RPMI7951 (cell line): ENCODE data around the gene TMEM254.

DNA sequence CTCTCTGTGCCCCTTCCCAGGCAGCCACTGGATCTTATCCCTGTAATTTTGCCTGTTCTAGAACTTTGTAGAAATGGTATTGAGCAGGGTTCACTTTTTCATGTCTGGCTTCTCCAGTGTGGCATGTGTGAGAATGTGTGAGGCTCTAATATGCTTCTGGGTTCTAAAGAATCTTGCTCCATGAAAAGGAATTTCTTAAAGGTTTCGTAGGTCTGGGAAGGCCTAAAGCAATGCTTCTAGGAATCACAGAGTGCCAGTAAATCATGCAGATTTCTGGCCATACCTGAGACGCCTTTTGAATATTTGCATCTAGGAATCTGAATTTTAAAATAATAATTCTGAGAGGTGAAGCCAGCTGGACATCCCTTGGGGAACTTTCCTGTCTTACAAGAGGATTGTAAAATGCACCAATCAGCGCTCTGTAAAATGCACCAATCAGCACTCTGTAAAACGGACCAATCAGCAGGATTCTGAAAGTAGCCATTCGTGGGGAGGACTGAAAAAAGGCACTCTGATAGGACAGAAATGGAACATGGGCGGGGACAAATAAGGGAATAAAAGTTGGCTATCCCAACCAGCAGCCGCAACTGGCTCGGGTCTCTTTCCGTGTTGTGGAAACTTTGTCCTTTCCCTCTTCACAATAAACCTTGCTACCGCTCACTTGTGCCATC, 9.8 kb downstream of the PPIF start:
- RAMPAGE, long total RNA = no peak

DNA sequence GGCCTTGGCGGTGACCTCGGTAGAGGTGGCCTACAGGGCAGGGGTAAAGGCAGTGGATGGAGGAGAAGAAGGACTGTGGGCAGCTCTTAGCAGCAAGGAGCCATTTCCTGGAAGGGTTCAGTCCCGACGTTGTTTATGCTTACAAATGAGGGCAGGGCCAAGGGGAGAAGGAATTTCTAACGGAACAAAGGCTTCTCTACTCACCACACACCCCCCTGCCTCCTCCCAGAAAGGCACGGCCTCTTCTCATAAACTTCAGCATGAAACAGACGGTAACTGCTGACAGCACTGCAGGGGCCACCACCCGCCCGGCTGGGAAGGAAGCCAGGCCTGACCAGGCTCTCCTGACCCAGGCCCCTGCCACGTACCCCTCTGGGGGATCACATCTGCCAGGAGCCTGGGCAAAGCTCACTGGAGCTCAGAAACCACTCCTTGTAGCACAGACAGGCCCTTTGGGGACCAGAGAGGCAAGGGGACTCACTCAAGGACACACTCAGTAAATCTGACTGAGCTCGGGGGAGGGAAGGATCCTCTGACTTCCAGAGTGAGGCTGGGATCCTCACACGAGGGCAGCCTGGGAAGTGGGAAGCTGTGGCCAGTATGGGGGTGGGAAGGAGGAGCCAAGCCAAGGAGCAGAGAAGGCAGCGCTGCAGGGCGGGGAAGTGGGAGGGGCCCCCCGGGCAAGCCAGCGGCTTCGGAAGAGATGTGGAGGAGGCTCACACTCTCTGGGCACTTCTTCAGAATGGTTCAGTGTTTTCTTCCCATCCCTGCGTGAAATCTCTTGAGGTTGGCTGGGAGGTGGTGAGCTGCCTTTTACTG, 46.1 kb downstream of the ZCCHC24 start:
- RAMPAGE, long total RNA = no peak

- RAMPAGE, long total RNA = no peak
These were observed 43.9 kb downstream of the ZCCHC24 start for GRCh38 chr10:79401486-79401985.

- RAMPAGE, long total RNA = no peak
These were observed 6.8 kb upstream of the ZCCHC24 start for GRCh38 chr10:79452187-79452713.

DNA sequence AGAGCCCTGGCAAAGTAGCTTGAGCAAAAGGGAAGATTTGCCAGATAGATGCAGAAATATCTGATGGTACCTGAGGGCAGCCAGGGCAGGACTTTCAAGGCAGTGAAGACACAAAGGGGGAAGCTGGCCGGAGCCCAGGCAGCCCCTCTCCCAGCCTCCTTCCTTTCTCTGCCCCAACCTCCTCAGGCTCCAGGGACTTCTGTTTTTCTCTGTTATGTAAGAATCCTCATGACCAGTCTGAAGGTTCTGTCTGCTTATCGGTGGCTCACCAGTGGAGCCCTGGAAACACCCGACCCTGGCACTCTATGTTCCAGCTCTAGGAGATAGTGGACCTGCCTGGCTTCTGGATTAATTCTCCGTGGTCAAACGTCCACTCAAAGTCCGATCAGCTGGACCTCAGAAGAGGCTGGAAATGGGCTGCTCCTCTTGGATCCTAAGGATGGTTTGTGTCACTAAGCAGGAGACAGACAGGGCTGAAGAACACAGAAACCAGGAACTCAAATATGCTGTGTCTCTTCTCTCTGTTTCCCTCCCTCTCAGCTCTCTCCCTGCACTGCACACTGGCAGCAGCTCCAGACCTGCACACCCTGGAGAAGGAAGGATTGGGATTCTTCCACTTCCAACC, 22.3 kb upstream of the ZCCHC24 start:
- RAMPAGE, long total RNA = no peak

- RAMPAGE, long total RNA = no peak
These were observed 24.0 kb upstream of the EIF5AL1 start for GRCh38 chr10:79488365-79488724.

DNA sequence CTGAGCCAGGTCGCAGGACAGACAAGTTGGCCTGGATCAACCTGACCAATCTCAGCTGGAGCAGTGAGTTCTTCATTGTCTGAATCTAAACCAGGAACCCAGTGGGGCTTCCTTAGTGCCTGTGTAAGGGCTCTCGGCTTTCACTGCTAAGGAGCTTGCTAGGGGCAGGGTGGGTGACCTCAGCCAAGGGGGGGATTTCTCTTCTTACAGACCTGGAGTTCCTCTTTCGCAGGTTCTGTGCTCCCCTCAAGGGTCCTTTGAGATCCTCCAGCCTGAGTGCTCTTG, 273 bp upstream of the SFTPA1 start:
- RAMPAGE, long total RNA = no peak

DNA sequence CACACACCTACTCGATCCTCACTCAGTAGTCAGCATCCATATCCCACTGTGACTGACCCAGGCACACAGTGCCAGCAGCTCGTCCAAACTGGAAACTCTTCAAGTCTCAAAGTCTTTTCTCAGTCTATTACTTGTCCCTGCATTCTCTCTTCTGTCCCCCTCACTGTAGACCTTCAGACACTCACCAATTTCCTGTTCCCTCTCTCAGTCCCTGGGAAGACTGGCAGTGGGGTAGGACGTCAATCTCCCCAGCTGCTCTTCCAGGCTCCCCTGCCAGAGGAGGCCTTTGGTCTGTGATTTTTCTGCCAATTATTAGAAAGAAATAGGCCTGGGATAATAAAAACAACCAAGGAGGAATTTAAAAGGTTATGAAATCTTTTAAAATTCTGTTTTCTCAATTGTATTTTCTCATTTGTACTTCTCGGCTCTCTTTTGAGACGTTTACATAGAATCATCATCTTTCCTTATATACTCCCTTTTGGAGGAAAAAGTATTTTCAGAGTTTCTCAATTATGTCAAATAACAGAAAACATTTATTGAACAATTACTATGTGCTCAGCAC, 41.9 kb upstream of the NUTM2E start:
- RAMPAGE, long total RNA = no peak

- RAMPAGE, long total RNA = start-site peak on the plus strand at chr10:80078659-80078694, 12 and 41 reads in 2 replicates; start-site peak on the plus strand at chr10:80079241-80079280, 10 and 5 reads in 2 replicates
These were observed at the start of gene TMEM254 for GRCh38 chr10:80078532-80079598. Gene TMEM254, plus strand, starts transcription at chr10:80078665.

DNA sequence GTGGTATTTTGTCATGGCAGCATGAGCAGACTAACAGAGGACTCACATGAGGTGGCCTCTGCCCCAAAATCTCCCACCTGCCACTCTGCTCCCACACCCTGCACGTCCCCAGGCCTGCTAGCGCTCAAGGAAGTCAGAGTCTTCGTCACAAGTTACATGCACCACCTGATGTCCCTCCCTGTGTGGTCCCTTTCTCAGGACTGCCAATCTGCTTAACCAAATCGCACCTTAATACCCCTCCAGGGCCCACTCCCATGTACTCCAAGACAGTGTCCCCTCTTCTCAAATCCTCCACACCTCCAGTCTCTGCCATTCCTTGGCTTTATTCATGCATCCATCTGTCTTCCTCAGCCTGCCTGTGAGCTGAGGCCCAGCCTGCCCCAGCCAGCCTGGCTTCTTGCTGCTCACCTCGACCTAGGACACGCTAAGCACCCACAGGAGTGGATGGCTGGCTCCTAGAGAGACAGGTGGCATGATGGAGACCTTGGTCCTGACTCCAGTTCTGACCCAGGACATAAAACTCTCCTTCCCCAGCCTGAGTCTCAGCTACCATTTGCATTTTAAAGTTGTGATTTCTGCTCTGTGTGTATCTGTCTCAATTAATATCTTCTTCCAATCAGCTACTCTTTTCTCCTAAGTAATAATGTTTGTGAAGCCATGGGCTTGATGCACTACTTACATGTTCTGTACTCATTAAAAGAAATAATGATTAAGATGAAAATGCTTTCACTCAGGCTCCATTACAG, 27.2 kb downstream of the PLAC9 start:
- RAMPAGE, long total RNA = no peak

DNA sequence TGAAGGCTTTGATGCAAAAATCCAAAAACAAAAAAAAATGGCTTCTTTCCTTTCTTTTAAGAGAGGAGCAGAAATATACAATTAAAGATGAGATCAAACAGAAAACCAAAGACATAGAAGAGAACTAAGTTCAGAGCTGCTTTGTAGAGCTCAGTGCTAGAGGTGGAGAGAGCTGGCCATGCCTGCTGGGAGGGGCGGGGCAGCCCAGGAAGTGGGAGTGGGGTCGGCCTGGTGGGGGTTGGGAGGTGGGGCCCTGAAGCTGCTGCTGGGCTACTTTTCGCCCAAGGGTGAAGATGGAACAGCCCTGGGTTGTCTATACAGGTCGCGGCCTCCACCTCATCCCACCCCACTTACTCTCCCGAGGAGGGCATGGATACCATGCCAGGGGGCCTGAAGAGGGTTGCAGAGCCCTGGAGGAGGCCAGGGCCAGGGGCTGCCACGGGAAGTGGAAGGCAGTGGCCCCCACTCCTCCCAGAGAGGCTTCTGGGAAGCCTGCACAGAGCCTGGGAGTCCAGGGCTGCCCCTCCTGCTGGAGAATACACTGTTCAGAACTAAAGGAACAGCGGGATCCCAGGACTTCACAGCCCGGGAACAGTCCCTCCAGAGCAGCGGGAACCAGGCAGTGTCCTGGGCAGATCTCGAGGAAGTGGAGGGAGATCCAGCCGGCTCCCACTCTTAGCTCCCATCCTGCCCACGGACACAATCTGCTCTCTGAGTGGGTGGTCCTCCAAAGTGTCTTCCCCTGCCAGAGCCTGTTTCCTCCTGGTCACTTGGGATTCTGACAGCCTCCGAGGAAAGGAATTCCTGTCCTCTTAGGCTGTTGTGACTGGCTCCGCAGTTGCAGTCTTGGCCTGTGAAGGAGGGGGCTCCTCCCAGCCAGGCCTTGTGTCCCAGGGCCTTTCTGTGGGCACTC, 23.6 kb downstream of the MAT1A start:
- RAMPAGE, long total RNA = no peak

DNA sequence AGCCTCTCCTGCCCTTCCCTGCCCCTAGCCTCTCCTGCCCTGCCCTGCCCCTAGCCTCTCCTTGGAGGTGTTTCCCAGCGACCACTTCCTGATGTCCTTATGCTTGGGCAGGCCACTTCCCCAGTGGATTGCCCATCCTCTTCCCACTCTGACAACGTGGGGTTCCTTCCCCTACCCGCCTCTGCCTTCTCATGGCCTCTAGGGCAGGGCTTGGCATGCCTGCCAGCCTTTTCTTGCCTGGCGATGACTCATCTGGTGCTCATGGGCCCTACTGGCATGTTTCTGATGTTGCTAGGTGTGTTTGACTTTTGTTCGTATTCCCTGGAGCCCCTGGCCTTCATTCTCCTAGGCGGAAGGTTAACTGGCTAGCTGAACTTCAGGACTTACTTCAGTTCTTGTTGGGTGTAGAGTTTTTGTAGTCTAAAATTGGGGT, 21.3 kb downstream of the PRXL2A start:
- RAMPAGE, long total RNA = no peak

GRCh38 chr10:80456166-80456700, 2.1 kb downstream of the TSPAN14 start:
- RAMPAGE, long total RNA = no peak

- RAMPAGE, long total RNA = no peak
These were observed 6.8 kb downstream of the TSPAN14 start for GRCh38 chr10:80460683-80461475.

DNA sequence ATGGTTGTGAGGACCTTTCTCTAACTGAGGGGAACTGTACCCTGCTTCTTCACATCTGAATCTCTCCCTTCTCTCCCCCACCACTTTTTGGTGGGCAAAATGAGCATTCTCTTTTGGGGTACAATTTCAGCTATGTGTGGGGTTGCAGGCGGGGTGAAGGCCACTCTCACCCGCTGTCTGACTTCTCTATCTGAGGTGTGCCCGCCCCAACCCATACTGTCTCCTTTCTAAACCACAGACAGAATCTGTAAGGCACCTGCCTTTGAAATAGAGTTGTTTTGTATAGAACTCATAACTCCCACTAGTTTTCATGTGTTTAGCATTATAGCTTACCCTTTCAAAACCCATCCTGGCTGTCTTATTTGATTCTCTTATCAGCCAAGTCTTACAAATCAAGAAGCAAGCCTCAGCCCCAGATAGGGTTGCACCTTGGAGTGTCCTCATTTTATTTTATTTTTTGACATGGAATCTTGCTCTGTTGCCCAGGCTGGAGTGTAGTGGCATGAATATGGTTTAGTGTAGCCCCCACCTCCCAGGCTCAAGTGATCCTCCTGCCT, 11.8 kb downstream of the TSPAN14 start:
- RAMPAGE, long total RNA = no peak

GRCh38 chr10:80480880-80481498, 26.9 kb downstream of the TSPAN14 start:
- RAMPAGE, long total RNA = no peak

DNA sequence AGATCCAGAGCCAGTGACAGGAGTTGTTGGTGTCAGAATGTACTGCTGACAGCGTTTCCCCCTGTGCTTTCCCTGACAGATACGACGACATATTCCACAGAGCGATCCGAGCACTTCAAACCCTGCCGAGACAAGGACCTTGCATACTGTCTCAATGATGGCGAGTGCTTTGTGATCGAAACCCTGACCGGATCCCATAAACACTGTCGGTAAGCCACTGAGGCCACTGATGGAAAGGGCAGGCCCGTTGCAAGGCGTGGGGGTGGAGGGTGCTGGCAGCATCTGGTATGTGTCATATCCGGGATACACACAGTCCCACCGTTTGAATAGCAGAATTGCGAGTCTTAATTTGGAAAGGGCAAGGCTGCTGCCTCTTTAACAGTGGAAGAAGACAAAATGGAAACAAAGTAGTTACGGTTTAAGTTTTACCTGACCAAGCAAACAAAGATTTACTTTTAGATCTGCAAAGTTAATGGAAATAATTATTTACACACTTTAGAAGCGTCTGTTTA, 483.7 kb downstream of the NRG3 start:
- RAMPAGE, long total RNA = no peak

- RAMPAGE, long total RNA = no peak
These were observed 557.3 kb downstream of the NRG3 start for GRCh38 chr10:82432309-82432731.

GRCh38 chr10:84140023-84140942, 974 bp downstream of the GHITM start:
- RAMPAGE, long total RNA = no peak

GRCh38 chr10:84329969-84331110, 2.0 kb downstream of the CCSER2 start:
- RAMPAGE, long total RNA = no peak